SK-N-MC (cell line): Measurements from ENCODE around the gene GPATCH3.

- RRBS: no CpG with 5 or more reads among the region's 10 CpGs
These were observed 15.1 kb upstream of the SFN start for GRCh38 chr1:26847766-26848324.

DNA sequence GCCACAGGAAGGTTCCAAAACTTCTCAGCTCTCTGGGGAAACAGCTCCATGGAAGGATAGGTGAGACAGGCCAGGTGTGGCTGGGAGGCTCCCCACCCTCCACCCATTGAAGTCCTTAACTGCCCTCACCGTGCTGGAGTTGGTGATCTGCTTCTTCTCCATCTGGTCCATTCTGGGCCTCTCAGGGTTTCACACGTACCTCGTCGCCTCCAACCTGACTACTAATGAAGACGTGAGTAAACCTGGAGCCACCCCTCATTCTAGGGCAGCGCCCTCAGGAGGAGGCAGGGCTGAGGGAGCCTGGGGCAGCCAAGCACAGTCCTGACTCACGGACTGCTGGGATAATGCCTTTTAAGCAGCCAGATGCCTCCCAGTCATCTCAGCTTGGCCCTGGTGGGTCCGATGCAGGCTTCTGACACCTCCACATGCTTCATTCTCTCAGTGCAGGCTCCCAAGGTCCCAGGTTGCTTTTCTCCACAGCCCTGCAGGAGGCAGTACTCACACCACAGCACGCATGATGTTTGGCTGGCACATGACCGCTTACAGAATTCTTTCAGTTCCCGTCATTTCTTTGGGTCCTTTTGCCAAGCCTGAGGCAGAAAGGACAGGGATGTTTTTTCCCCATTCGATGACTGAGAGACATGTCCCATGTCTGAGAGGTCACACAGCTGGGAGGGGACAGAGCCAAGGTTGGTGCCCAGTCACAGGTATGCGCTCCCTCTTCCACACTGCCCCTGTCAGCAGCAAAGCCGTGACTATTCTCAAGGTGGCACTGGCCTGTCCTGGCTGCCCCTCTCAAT lies 11.7 kb upstream of the SFN start:
- RRBS: no CpG with 5 or more reads among the region's 14 CpGs

DNA sequence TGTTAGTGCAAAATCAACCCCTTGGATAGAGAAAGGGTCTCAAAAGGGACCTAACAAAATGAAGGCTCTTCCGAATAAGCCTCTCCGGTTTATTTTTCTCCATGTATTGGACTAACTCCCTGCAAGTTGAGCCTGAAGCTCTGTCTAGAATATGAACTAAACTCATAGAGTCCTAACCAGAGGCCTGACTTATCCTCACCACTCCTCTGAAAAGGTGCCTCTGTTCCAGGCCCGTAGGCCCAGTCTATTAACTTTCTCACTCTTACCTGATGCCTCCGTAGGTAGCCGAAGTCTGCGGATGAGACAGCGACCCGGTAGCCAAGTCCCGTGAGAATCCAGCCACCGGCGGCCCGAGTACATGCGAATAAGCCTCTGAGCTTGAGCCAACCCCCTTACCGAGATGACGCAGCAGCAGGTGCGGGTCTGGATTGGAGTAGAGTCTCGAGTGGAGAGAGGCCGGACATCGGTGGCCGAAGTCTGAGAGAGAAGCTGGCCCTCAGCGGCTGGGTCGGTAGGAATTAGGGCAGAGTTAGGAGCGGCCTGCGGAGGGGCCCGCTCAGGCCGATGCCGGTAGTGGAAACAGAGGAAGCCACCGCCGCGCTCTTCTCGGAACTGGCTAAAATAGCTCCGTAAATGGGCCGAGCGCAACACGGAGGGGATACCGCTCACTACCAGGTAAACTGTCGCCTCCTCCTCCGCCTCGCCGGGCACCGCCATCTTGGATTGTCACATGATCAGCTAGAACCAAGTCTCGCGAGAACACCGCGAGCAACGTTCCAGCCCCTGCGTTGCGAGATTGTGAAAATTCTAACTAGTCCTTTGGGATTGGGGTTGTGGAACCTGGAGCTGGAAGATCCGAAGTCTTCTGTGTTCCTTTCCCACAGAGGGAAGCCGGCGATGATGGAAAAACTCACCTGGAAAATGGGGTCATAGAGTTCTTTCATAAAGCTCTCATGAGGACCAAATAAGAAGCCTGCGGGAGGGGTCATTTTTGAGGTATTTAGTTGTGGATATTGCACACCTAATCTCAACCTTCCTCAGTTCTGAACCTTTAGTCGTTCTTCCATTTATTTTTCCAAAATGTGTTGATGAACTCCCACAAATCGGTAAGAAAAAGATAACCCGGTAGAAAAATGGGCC lies at the start of gene GPATCH3:
Gene GPATCH3, minus strand, starts transcription at position 742 of the 1,140 bp plus-strand sequence.
- RRBS: under 1% methylated on average over 13 of the region's 55 CpGs

- RRBS: no CpG with 5 or more reads among the region's 6 CpGs
These were observed 6.3 kb downstream of the NR0B2 start for GRCh38 chr1:26907375-26907914.

DNA sequence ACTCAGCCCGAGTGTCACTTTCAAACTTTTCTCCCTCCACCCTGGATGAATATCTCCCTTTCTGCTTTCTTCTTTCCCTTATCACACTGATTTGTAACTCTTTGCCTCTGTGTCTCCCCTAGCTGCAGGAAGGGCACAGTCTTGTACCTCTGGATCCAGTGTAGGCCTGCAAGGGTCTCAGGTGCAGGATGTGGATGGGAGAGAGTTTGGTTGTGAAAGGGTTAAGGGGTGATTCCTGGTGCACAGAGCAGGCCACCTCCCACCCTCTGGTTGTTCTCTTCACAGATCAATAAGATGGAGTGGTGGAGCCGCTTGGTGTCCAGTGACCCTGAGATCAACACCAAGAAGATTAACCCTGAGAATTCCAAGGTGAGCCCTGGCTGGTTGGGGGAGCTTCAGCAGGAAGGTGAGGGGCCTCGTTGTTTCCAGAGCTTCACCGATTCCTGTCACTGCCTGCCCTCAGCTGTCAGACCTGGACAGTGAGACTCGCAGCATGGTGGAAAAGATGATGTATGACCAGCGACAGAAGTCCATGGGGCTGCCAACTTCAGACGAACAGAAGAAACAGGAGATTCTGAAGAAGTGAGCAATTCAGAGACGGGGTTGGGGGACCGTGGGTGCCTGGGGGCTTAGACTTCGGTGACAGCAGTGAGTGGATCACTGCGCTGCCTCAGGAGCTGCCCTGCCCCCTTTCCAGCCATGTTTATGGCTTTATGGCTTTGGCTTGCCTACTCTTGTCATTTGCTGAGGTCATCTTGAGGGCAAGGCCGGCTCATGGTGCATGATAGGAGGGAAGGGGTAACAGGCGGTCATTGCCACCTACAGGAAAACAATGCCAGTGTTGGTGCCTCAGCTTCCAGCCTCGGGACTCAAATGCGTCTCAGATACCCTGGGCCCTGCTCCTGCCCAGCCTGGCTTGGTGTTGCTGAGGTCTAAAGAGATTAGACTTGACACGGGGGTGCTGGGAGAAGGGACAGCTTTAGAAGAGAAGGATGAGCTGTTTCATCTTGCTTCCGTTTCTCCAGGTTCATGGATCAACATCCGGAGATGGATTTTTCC lies 14.8 kb downstream of the KDF1 start:
- RRBS: no CpG with 5 or more reads among the region's 18 CpGs

DNA sequence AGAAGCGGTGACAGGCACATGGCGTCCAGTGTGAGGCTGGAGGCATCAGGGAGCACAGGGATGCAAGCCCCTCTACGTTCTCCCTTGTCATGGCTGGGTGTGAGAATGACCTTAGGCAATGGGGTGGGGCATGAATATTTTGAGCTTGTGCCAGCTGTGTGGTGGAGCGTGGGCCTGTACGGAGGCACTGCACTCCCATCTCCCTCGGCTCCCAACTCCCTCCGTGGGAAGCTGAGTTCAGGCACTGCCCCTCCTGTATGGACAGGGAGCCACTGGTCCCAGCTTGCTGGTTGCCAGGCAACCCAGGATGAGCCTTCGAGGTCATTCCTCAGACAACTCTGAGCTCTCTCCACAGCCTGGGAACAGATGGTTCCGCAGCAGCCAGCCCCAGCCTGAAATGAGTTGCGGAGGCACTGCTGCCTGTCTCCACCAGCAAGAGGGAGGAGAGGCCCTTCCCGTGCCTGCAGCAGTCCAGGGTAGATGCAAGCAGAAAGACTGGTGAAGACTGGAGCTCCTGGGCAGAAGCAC lies 58.3 kb upstream of the TENT5B start:
- RRBS: no CpG with 5 or more reads among the region's 11 CpGs

GRCh38 chr1:27102229-27103033 lies 52.5 kb downstream of the SLC9A1 start:
- RRBS: no CpG with 5 or more reads among the region's 25 CpGs

GRCh38 chr1:27130550-27131351 lies 24.2 kb downstream of the SLC9A1 start:
- RRBS: no CpG with 5 or more reads among the region's 9 CpGs

DNA sequence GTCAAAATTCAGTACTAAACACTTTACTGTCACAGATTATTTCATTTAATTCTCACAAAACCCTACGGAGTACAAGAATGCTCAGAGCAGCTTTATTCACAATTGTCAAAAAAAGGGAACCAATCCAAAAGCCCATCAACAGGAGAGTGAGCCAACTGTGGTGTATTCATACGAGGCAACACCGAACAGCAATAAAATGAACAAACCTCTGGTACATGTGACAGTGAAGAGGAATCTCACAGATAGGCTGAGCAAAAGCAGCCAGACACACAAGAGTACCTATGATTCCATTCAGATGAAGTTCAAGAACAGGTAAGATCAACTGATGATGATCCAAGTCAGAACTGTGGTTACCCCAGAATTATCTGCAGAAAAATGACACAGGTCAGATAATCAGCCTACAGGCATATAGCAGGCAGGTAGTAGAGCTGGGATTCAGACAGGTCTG lies 19.3 kb downstream of the SLC9A1 start:
- RRBS: no CpG with 5 or more reads among the region's 3 CpGs

GRCh38 chr1:27154235-27154685 lies 665 bp downstream of the SLC9A1 start:
- RRBS: no CpG with 5 or more reads among the region's 10 CpGs

- RRBS: no CpG with 5 or more reads among the region's 5 CpGs
These were observed 31.1 kb upstream of the TMEM222 start for GRCh38 chr1:27290593-27291479.

DNA sequence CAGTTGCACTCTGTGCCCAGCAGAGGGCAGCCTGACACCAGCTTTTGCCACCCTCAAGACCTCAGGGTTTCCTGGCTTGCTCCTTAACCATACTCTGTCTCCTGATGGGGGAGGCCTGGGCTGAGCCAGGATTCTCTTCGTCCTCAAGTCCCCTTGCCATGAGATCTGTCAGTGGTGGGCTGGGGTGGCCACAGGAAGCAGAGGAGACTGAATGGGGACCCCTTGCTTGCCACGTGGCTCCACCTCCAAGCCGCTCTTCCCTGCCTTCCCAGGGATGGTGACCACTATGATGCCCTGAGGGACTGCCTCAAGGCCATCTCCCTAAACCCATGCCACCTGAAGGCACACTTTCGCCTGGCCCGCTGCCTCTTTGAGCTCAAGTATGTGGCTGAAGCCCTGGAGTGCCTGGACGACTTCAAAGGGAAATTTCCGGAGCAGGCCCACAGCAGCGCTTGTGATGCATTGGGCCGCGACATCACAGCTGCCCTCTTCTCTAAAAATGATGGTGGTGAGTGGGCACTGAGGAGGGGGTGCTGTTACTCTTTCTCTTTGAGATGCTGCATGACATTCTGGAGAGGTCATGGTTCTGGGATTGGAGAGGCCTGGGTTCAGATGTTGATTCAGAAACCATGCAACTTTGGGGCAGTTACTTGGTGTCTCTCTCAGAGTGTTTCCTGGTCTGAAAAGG lies 20.9 kb upstream of the TMEM222 start:
- RRBS: no CpG with 5 or more reads among the region's 10 CpGs

DNA sequence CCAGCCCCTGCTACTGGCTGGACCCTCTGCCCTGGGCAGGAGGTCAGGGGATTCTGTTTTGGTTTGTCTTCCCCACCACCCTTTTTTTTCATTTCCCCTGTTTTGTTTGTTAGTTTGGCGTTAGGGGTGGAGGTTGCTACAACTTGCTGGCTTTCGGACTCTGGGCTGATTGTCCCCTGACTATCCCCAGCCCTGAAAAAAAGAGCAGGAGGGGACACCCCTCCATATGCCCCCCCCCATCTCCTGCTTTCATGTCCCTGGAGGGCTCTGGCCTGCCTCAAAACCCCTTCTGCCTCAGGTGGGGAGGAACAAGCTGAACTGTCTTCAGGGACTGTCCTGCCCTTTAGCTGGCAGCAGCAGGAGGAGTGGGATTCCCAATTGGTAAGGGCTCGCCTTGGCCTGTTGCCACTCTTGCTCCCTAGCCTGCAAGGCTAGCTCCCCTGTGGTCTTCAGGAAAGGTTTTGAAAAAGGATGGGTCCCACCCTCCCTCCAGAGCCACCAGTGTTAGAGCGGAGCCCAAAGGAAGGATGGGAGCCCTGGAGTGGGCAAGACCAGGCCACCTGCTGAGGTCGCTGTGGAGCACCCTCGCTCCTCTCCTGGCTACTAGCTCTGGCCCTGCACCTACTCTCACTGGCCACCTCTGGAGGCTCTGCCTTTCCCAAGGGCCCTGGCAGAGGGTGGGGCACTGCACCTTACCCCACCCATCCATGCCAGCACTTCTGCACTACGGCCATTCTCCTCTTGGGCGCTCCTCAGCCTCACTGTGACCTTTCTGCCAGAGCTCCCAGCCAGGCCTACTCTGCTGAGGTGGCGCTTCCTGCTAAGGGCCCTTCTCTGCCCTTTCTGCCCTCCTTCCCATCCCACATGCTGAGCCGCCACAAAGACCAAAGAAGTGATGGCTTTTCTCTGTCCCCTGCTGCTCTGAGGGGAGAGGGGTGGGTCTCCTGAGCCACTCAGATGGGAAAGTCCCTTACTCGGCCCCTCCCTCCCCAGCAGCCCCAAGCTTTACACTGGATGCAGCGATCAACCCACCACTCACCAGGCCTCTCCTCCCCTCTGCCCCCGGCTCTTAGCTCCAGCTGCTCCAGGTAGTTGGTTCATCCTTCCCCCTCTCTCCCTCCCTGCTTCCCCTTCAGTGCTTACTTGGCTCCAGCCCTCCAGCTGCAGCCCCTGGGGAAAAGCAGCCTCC lies 15.2 kb upstream of the TMEM222 start:
- RRBS: no CpG with 5 or more reads among the region's 13 CpGs

GRCh38 chr1:27351080-27351893 lies 9.5 kb downstream of the SYTL1 start:
- RRBS: 89% methylated on average over 10 of the region's 44 CpGs

DNA sequence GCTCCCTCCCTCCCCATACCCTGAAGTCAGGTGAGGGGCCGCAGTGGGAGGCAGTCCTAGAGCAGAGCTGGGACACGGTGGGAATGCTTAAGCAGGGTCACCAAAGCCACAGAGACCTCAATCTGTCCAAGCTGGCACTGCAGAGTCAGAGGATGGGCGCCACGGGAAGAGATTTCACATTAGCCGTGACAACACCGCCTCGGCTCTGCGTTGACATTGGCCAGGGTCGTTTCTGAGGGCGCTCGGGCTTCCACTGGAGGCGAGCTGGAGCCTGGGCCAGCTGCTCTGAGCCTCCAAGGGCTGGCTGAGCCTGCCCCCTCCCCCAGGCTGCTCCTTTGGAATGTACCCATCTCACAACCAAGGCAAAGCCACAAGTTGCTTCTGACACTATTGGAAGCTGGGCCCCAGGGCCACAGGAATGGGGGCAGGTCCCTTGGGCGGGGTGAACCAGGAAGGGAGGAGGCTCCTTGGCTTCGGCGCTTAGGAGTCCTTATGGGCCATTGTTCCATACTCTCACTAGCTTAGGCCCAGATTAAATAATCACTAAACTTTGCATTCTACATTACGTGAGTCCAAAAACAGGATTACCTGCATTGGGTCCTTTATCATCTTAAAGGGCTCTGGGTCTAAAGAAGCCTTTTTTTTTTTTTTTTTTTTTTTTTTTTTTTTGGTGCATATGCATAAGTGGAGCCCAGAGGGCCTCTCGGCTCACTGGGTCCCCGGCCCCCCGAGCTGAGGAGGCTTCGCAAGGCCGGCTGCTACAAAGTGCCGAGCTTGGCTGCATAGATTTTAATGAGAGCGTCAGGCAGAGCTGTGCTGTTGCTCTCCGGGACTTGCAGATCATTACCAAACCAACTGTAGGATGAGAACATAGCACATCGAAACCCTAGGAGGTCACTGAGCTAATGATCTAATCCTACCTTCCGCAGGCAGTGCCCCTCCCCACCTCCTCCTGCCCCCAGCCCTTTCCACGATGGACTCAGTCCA lies 12.8 kb downstream of the GPR3 start:
- RRBS: no CpG with 5 or more reads among the region's 27 CpGs

DNA sequence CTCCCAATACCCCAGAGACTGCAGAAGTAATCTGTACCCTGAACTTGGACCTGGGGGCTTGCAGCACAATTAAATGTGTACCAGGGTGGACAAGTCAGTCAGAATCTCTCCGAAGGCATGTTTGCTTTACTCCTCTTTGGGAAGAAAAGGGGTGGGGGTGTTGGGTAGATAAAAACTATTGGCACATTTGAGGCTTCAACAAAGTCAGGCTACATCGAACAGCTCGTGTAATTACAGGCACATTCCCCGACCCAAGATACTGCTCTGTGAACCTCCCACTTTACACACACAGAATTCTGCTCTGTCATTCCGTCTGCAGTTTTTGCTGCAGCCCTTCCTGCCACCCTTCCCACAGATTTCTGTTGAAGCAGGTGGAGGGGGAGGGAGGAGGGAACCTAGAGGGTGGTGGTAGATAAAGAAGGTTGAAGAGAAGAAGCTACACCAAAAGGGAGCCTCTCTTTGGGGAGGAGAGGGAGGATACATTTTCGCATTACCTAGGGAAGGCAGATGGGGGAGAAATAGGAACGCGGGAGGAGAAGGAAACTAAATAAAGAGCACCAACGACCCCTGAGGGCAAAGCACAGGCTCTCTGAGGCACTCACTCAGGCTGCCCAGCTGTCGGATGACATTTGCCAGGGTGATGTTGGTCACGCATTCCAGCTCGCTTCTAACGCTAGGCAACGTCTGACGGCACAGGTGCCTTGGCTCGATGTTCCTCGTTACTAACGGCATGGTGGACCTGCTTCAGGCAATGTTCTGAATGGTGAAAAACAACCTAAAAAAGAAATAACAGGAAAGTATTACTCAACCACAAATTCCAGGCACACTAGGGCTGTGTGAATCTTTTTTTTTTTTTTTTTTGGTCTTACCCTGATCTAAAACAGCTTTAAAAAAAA lies 36.0 kb downstream of the GPR3 start:
- RRBS: no CpG with 5 or more reads among the region's 18 CpGs

- RRBS: no CpG with 5 or more reads among the region's 4 CpGs
These were observed 44.7 kb downstream of the WASF2 start for GRCh38 chr1:27445009-27446000.

DNA sequence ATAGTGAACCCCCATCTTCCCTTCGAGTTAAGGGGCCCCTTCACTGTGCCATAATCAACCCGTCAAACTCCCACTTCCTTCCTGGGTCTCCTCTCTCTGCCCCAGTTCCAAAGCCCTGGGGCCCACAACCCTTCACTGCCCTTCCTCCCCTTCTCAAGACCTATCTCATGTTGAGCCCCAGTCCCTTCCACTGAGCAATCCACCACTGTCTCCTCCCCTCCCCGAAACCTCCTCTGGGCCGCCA lies 42.1 kb upstream of the WASF2 start:
- RRBS: no CpG with 5 or more reads among the region's 4 CpGs

DNA sequence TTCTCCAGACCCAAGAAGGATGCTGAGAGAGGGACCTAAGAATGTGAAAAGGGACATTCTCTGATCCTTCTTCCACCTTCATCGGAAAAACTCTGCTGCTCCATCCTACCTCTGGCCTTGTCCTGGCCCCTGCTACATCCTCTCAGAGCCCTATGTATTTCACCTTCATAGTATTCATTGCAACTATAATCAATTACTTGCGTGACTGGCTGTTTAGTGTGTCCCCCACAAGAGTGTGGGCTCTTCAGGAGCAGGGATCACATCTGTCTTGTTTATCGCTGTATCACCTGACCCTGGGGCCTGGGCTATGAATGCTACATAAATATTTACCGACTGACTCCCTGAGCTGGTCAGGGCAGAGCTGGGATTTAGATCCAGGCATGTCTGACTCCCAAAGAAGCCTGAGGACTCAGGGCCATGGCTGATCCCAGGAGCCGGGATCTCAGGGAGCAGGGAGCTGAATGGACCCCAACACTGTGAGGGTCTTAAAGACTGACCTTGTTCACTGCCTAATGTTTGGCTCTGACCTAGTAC lies 49.7 kb downstream of the AHDC1 start:
- RRBS: no CpG with 5 or more reads among the region's 5 CpGs

- RRBS: 48% methylated on average over 4 of the region's 11 CpGs
These were observed 48.1 kb downstream of the AHDC1 start for GRCh38 chr1:27555756-27556423.